ENCODE results near the gene MROH2B.

GRCh38 chr5:40825942-40826966 is 8.8 kb downstream of the RPL37 start:
- RRBS, 2 experiments: no CpG with 5 or more reads among the region's 9 CpGs

GRCh38 chr5:41071076-41071576 is at the start of gene MROH2B:
MROH2B (minus strand) TSS chr5:41071342.
- RRBS, 2 experiments: no CpG with 5 or more reads among the region's 2 CpGs

DNA sequence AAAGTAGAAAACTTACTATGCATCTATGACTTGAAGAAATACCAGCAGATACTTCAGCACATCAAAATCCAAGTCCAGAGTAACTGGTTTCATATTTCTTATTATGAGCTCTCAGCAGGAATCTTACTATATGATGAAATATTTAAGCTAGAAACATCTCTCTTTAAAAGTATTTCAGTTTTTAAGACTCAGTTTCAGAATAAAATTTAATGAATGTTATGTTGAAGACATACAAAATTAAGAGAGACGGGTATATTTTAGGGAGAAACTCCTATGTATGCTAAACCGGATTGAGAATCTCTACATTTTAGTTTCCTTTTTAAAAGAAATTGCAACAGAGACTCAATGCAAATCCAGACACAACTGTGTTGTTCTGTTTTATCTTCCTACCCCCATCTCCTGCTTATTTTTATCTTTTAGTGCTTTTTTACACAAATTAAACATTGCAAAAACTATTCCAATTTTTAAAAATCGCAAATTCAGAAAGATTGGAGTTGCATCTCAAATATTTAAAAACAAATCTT is 47.9 kb upstream of the C6 start:
- RRBS, 2 experiments: no CpG with 5 or more reads among the region's 3 CpGs

DNA sequence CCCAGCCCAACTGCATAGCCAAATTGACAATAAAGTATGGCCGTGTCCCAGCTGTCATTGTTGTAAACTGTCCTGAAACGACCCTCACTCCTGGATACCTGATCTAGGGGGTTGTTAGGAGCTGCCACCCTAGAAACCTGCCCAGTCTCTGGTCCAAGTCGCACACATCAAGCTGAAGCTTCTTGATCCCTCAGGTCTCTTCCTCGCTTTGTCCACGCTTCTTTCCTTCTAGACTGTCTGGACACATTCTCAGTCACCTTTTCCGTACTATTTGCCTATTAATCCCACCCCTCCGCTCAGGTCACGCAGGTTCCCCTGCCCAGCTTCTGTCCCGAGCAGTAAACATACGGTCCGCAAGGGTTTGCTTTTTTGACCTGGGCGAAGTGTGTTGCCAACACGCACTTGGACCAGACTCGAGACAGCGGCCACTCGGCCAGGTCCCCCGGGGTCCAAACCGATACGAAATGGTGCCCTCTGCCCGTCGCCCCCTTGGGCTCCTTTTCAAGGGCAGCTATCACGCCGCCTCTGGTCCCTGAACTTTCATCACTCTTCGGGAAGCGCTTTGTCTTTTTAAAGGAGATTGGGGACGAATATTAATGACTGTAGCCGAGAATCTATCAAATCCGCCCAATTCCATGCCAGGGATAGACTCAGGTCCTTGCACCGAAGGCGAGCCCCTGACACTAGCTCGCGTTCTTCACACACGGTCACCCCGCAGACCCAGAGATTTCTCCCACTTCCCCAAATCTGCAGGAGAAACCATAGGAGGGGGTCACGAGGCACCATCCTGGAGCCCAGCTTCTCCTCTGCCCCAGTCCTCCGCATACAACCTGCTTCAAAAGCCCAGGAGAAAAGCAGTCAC is 820 bp downstream of the PLCXD3 start:
- RRBS, 2 experiments: no CpG with 5 or more reads among the region's 36 CpGs

DNA sequence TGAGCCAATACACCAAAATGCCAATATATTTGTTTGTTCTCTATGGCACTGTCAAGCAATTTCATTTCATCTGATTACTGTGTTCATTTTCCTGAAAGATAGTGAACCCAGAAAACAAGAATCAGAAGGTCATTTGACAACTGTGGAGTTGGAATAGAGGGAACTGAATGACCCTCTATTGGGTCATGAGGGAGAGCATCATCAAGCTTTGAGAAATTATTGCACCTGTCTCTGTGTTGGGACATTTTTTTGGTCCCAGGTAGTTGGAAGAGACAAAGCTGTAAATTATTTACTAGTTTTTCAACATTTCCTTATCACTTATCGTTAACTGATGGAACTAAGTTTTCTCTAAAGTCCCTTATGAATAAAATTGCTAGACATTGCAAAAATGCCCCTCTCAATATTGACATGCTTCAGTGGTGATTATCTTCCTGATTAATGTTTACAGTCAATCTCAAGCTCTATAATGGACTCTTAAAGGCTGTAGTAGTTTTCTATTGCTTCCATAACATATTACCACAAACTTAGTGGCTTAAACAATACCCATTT is 129.5 kb downstream of the GHR start:
- RRBS, 2 experiments: no CpG with 5 or more reads among the region's 1 CpG

GRCh38 chr5:42581776-42582614 is 158.8 kb downstream of the GHR start:
- RRBS, 2 experiments: no CpG with 5 or more reads among the region's 10 CpGs

GRCh38 chr5:42694834-42695276 is 61.8 kb upstream of the CCDC152 start:
- RRBS, 2 experiments: no CpG with 5 or more reads among the region's 1 CpG

DNA sequence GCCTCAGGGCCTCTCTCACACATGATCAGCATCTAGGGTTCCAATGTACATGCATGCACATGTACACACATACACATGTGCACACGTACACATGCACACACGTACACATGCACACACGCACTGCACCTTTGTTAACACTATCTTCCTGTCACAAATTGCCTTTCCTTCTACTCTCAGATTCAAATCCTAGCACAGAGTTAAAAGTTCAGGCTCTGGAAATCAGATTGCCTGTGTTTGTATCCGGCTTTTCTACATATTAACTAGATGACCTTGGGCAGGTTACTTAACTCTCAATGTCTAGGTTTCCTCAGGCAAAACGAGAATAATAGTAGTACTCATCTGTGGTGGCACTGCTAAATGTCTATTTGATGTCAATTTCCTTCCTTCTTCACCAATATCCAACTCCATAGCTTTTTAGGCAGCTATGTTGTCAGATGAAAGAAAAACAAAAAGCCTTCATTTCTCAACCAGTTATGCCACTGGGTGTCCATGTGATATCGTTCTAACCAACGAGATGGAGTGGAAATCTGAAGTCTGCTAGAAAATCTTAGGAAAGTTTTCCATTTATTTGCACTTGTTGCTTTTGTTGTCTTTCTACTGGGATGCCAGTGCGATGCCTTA is 12.9 kb upstream of the SELENOP start:
- RRBS, 2 experiments: no CpG with 5 or more reads among the region's 8 CpGs

DNA sequence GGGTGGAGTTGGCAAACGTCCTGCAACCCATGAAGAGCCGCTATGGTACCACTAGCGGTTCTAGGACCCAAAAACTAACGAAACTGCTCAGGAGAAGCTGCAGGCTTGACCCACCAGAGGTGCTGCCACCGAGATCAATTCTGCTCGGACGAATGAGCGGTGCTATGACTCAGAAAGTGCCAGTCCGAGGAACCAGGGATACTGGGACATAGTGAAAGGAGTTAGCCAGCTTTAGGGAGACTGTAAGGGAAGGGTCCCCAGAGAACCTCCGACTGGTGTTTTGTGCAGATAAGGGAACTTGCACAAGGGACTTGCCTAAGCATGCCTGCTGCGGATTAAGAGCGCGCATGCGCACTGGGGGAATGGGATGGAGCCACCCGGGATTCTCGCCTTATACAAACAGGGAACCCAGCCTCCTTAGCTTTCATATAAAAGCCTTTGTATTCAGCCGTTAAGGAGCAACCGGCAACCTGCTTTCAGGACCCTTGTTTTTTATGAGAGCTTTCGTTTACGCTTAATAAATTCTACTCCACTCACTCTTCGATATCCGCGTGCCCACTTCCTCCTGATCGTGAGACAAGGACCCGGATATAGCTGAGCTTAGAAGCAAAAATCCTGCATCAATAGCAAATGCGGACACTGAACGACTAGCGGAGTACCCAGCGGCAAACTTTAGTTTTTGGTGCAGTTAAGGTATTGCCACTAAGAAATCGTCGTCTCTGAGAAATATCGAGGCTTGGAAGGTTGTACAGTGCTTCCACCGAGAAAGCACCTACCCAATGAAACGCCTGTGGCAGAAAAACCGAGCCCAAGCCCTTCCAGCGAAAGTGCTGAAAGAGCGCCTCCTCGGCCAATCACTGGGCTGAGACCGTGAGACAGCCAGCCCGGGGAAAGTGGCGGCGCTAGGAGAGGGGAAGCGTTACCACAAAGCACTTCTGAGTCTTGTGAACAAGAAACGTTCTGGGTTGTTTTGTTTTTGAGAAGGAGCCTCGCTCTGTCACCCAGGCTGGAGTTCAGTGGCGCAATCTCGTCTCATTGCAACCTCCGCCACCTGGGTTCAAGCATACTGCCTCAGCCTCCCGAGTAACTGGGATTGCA is 32.4 kb downstream of the ANXA2R start:
- RRBS, 2 experiments: 4 to 10% methylated on average over 2 to 4 of the region's 49 CpGs

DNA sequence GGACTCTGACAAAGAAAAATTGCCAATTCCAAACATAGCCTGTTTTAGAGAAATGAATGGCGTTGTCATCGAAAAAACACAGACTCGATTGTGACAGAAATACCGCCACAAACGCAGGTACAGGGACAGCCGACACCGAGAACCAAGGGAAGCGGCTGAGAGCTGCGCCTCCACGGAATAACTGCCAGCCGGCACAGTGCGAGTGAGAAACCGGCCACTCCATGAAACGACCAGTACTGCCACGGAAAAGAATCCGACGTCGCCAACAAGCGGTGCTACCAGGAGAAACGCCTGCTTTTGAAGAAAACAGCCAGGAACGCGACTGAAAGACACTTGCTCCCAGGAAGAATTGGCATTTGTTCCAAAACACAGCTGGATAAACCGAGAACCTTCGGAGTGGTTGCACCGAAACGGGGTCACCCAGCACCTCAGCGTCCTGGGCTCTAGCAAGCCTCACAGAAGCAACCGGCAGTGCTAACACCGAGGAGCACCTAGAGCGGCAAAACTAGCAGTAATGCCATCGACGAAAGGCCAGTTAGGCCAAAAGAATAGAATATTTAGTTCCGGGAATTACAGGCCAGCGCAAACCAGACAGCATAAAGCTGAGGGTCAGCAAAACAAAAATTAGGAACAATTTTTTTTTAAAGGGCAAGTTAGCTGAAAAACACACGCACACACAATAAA is 2.9 kb downstream of the ANXA2R start:
- RRBS, 2 experiments: 38 to 79% methylated on average over 4 of the region's 35 CpGs

DNA sequence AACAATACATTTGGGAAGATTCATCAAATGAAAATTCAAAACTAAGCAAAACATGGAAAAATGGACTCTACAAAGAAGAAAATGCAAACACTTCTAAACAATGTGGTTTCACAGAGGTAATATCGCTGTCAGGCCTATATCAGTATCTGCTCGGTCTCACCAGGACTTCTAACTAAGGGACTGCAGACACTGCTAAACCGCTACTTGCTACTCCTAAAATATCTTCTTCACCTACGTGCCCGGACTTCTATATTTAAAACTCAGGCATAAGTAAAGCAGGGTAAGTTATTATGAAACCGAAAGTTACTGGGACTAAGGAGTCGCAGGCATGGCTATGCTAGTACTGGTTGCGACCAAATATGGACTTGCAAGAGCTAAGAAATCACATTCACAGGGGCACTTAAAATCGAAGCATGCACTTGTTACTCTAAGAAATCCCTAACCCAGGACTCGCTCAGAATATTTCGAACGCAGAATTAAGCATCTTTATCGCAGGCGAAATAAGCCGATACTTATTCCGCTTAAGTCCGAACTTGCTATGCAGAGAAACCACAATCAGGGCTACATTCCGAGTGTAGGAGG is 2.2 kb downstream of the ANXA2R start:
- RRBS, 2 experiments: no CpG with 5 or more reads among the region's 18 CpGs

DNA sequence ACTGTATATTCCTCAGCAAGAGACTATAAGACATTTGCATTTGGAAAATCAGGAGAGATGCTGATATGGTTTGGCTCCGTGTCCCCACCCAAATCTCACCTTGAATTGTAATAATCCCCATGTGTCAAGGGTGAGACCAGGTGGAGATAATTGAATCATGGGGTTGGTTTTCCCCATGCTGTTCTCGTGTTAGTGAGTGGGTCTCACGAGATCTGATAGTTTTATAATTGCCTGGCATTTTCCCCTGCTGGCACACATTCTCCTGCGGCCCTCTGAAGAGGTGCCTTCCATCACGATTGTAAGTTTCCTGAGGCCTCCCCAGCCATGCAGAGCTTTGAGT is 28.5 kb upstream of the ANXA2R start:
- RRBS, 2 experiments: no CpG with 5 or more reads among the region's 5 CpGs

GRCh38 chr5:43074983-43076160 is 35.3 kb upstream of the ANXA2R start:
- RRBS, 2 experiments: no CpG with 5 or more reads among the region's 21 CpGs

GRCh38 chr5:43309893-43310439 is 3.2 kb downstream of the HMGCS1 start:
- RRBS, 2 experiments: no CpG with 5 or more reads among the region's 2 CpGs

- RRBS, 2 experiments: no CpG with 5 or more reads among the region's 27 CpGs
Observed at GRCh38 chr5:43313525-43314115, 408 bp upstream of the HMGCS1 start.

DNA sequence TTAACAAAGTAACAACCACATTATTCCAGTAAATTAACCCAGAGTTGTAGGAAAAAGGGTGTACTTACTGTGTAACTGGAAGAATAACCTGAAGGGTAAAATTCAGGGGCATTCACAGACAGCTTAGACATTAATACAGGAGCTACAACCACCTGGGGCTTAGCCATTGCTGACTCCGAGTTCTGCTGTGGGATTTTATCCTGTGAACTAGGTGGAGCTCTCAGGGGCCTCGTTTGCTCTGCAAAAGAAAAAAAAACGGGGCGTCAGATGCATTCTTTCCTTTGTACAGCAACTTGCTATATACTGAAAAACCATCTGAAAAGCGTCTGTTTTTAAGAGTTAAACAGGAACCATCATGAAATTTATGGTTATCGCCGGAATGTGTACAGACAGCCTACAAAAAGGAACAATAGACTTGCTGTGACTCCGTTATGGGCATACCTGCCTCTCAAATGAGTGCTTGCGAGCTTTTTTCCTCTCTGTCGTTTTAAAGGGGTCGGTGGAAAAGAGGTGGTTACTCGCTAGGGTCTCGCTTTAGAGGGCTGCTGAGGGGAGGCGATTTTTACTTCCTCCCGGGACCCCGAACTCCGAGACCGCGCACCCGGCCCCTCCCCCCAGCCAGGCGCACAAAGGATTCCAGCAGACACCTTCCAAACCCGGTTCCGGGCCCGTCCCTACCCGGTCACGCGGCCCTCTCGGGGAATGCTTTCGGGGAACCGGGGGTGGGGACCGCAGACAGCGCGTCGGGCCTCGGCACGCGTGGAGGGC is 931 bp downstream of the PAIP1 start:
- RRBS, 2 experiments: under 1 to 3% methylated on average over 3 to 9 of the region's 37 CpGs

GRCh38 chr5:43613274-43613708 is 10.3 kb downstream of the NNT start:
- RRBS, 2 experiments: no CpG with 5 or more reads among the region's 5 CpGs

- RRBS, 2 experiments: no CpG with 5 or more reads among the region's 4 CpGs
Observed at GRCh38 chr5:43621363-43622229, 18.6 kb downstream of the NNT start.

DNA sequence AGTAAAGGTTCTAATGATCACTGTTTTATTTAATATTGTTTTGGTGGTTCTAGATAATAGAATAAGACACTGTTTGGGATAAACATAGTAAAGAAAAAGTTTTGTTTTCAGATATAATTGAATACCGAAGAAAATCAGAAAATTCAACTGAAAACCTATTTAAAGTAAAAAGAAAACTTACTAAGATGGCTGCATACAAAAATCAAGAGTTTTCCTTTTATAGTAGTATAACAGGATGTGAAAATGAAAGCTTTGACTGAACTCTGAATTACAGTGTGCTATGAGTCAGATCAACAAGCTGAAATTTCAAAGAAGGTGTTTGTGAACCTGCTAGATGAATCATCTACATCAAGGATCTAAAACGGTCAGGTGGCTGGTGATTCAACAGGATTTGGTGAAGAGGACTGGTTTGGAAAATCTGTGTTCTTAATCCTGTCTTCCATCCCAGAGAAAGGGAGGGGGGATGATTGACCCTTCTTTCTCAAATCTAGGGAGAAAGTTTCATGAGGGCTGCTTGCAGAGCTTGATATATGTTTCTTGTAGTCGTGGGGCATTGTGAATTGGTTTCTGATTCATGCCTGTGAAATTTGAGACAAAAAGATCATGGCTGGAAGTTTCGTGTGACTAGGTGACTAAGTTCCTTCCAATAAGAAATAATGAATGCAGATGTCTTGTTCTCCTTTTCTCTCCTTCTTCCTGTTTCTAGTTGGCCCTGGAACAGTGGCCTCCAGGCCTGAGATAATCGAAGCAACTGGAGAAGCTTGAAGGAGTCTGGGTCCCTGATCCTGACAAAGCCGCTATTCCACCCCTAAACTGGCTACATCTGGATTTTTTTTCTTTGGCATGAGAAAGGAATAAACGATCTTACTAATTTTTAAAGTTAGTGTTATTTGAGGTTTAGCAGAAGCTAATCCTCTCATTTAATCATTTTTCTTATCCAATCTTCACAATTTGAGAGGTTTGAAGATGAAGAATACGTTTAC is 67.0 kb downstream of the MRPS30 start:
- RRBS, 2 experiments: no CpG with 5 or more reads among the region's 8 CpGs

DNA sequence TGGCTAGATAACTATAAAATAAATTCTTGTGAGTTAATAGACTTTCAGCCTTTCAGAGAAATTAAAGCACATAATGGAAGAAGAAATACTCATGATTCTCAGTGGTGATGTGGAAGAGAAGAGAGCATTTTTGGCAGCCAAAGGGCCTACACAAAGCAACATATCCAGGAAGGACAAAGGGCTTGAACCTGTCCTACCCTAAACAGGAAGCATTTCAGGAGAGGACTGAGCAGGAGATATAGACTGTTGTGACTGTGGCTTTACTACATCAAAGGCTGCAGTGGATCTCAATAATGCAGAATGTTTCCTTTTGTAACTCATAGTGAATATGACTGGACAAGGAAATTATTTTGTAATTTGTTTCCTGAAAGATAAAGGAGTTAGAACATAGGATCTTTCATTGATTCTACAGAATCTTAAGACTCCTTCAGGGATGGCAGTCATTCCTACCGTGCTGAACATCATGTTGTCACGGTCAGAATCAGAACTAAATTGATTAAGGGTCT is 1.3 kb upstream of the PARP8 start:
- RRBS, 2 experiments: no CpG with 5 or more reads among the region's 2 CpGs

Data from bronchial epithelial cell (primary cell).